ENCODE measurements around a stretch of chr2.

DNA sequence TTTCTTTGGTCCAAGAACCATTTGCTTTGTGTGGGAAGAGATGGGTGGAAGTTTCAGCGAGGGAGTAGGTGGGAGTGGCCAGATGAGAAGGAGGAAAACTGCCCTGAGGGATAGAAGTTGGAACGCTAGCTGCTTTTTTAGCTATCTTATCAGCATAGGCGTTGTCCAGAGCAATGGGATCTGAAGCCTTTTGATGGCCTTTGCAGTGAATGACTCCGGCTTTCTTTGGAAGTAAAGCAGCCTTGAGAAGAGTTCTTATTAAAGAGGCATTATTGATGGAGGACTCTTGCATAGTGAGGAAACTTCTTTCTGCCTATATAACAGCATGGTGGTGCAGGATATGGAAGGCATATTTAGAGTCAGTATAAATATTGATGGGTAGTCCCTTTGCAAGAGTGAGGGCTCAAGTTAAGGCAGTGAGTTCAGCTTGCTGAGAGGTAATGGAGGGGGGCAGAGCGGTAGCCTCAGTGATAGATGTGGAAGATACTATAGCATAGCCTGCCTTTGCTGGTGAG, 52.5 kb downstream of the SPTBN1 start:
- PRO-cap: no peak

DNA sequence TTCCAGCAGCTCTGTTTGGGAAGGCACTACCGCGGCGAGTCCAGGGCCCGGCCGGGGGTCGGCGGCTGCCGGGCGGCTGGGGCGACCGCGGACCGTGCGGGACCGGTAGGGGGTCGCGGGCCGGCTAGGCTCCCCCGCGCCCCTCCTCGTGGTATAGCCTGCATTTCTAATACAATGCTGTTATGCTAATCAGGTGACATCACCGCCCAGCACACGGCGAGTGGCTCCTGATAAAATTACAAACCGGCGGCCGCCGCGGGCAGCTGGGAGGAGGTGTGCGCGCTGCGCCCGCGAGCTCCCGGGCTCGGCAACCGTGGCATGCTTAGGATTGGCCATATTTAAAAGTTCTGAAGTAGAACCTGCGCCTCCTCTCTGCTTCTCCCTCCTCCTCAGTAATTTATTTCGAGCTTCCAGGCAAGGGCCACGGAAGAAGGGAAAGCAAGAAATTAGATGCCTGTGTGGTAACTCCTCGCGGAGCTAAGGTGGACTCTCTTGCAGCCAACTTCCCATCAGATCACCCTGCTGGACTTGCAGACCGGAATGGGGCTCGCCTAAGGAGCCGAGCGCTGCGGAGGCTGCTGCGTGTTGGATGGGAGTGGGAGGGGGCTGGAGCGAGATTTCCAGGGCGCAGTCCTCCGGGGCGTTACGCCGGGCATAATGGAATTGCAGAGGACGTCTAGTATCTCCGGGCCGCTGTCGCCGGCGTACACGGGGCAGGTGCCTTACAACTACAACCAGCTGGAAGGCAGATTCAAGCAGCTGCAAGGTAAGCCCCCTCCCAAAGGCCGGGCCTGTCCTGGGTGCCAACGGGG, 102.2 kb downstream of the SPTBN1 start:
- PRO-cap: bidirectional peak, plus-strand start at position 262 of the sequence, minus-strand start outside the sequence; bidirectional peak, plus-strand start at position 531 of the sequence, minus-strand start at position 542 of the sequence

- PRO-cap: no peak
Observed at GRCh38 chr2:54573909-54575121, 118.2 kb downstream of the SPTBN1 start.

- PRO-cap: no peak
Observed at GRCh38 chr2:54604734-54605593, 118.5 kb upstream of the EML6 start.

GRCh38 chr2:54636397-54637095, 86.9 kb upstream of the EML6 start:
- PRO-cap: no peak

DNA sequence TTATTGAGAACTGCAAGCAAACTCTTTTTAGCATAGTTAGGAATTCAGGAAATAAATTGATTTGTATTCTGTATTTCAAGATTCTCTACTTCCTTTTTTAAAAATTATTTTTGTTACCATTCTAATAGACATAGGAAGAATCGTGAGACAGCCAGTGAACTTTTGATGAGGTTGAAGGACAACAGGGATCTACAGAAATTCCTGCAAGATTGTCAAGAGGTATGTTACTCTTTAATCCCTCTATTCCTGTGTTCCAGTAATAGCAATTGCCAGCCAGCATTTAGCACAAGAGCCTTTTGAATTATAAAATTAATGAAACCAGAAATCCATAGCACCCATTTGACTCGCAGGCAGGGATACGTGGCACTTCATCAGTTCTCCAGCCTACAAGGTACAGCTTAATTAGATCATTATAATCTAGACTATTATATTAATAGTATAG, 85.9 kb upstream of the EML6 start:
- PRO-cap: no peak

DNA sequence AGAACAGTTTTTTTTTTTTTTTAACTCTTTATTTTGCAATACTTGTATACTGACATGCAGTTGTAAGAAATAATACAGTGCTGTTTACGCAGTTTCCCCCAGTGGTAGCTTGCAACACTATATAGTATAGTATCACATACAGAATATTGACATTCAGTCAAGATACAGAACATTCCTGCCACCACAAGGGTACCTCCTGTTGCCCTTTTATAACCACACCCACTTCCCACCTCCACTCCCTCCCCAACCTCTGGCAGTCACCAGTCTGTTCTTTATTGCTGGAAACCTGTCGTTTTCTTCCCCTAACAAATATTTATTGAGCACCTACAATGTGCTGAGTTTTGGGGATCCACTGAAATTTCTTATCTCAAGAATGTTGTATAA, 51.6 kb upstream of the EML6 start:
- PRO-cap: no peak

DNA sequence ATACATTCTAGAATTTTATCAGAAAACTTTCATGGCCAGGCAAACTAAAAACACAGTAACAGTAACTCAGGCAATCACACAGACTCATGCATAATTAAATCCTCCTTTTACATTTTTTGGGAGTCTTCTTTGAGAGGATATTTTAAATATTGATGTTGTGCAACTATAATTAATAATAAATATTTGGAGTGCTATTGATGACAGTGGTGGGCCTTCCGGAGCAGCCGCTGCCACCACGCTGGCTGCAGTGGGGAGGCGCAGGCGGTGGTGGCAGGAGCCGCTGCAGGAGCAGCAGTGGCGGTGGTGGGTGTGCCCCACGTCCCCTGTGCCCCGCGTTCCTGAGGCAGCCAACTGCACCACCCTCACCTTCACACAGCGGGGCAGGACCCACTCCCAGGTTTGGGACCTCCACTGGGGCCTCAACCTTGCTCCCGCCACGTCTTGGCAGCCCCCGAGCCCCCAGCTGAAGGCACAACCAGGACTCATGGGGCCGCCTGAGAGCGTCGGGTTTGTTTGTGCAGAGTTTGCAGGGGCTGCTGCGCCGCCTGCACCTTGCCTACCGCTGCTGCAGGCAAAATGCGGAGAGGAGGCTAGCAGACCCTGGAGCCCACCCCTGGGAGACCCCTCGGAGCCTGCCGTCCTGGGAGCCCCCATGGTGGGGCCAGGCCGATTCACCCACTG, 15.0 kb upstream of the EML6 start:
- PRO-cap: no peak

- PRO-cap: no peak
Observed at GRCh38 chr2:54901011-54901461, 149.2 kb downstream of the RTN4 start.

GRCh38 chr2:54901462-54901677, 148.9 kb downstream of the RTN4 start:
- PRO-cap: no peak

DNA sequence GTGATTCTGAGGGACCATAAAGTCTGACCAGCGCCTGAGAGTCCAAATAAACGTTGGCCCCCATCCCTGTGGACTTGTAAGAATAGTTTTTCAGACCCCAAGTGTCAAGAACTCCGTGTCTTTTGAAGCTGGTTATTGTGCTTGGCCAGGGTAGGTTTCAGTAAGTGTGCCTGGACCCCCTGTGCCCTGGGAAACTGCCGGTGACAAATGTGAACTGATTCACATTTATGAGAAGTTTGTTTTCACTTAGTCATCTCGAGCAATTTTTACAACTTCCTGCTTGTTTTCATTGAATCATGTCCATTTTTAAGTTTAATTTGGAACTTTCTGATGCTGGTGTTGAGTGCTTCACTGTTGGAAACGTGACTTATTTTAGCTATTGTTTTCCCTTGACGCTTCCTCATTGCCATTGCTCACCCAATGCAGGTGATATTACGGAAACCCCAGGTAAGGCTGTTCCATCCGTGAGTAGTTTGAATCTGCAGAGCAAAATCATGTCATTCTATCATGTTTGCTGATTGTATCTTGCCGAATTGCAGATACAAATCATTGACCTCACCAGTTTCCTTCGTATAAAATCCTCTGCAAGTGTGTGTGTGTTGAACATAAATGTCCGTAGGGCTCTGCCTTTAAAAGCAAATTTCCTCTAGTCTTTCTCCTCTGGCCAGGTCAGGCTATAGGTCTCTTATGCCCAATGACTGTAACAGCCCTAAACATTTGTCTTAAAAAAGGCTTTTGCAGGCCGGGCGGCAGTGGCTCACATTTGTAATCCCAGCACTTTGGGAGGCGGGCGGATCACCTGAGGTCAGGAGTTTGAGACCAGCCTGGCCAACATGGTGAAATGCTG, 97.2 kb downstream of the RTN4 start:
- PRO-cap: no peak

DNA sequence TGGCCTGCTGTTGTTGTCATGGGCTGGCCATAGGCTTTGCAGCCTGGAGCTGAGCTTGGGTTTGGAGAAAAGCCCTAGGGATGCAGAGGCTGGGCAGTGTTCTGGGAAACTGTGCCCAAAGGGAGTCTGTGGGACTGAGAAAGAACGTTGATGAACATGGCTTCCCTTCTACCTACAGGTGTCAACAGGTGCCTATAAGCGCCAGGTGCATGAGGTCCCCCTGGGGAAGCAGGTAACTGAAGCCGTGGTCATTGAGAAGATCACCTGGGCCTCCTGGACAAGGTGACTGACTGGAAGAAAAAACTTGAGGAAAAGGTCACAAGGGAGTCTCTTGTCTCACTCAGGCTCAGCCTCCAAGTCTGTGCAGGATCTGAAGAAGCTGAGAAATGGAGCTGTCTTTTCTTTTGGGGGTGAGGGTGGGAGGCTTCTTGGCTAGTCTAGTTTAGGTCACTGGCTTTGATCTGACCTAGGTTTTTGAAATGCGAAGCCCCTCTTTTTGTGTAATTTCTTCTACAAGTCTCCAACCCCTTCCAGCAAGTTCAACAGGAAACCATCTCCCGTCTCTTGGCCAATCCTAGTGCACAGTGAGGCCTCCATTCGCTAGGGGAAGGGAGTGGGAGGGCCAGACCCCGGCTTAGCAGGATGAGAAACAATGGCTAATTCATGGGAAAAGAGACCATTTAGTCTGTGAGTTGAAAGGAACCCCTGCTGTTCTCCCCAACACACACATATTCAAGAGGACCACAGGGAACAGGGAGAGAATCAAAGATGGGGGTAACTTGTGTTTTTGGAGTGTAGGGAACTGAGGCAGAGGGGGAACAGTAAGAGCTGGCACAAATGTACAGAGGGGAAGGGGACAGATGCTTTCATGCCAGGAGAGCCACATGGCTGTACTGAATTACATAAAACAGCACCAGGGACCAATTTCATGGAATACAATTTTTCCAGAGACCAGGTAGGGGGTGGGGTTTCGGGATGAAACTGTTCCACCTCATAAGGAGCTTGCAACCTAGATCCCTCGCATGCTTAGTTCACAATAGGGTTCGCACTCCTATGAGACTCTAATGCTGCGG, 83.1 kb downstream of the RTN4 start:
- PRO-cap: no peak

DNA sequence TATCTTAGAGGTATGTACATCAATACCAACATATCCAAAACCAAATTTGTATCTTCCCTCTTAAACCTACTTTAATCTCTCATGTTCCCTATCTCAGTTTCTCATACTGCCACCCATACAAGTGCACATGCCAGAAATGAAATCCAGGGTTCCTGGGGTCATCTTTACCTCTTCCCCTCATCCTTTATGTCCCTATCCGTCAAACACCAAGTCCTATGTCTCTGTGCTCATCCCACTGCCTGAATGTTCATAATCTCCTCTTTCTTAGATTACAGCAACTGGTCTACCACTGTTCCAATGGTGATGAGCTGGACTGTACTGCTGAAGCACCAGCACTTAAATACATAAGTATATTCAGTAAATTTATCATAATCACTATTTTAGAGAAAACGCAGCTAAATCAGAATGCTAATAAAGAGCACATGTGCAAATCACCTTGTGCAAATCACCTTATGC, 26.2 kb downstream of the RTN4 start:
- PRO-cap: no peak

DNA sequence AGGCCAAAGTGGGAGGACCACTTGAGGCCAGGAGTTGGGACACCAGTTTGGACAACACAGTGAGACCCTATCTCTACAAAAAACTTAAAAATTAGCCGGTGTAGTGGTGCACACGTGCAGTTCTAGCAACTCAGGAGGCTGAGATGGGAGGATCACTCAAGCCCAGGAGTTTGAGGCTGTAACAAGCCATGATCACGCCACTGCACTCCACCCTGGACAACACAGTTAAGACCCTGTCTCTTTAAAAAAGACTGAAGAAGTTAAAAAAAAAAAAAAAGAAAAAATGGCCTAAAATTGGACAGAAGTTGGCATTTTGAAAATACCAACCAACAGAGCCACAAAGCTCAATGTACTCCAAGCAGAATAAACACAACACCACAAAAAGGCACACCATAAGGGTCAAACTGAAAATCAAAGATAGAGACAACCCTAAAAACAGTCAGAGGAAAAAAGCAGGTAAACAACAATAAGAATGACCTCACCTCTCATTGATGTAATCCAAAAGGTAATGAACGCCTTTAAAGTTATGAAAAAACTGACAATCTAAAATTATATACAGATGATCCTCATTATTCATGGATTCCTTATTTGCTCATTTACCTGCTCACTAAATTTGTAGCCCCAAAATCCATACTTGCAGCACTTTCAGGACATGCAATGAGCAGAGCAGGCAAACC, 17.3 kb downstream of the RTN4 start:
- PRO-cap: no peak

- PRO-cap: unidirectional peak, plus-strand start at chr2:55048214
Observed at GRCh38 chr2:55047690-55048434, 2.4 kb downstream of the RTN4 start.

- PRO-cap: no peak
Observed at GRCh38 chr2:55097402-55098149, 47.3 kb upstream of the RTN4 start.

GRCh38 chr2:55111611-55112227, 61.5 kb upstream of the RTN4 start:
- PRO-cap: bidirectional peak, plus-strand start at chr2:55111986, minus-strand start at chr2:55111852

GRCh38 chr2:55120455-55121291, 70.4 kb upstream of the RTN4 start:
- PRO-cap: unidirectional peak, plus-strand start at chr2:55120837

DNA sequence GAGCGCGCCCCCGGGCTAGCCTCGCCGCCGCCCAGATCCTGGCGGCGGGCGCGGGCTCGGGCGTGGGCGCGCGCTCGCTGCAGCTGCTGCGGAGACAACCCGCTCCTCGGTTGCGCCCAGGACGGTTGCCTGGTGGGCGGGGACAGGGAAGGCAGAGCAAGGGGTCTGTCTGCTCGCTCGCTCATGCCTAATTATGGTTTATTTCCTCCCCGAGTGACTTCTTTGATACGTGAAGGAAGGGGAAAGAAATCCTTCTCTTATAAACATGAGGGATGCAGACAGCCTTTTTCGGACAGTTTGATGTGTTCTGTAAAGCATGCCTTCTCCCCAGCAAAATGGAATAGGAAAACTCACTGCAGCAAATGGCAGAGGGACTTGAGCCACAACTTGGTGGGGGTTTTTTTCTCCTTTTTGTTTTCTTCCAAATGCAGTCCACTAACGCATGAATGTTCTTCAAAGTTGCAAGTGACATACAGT, 437 bp upstream of the CCDC88A start:
- PRO-cap: bidirectional peak, plus-strand start at position 124 of the sequence, minus-strand start outside the sequence

DNA sequence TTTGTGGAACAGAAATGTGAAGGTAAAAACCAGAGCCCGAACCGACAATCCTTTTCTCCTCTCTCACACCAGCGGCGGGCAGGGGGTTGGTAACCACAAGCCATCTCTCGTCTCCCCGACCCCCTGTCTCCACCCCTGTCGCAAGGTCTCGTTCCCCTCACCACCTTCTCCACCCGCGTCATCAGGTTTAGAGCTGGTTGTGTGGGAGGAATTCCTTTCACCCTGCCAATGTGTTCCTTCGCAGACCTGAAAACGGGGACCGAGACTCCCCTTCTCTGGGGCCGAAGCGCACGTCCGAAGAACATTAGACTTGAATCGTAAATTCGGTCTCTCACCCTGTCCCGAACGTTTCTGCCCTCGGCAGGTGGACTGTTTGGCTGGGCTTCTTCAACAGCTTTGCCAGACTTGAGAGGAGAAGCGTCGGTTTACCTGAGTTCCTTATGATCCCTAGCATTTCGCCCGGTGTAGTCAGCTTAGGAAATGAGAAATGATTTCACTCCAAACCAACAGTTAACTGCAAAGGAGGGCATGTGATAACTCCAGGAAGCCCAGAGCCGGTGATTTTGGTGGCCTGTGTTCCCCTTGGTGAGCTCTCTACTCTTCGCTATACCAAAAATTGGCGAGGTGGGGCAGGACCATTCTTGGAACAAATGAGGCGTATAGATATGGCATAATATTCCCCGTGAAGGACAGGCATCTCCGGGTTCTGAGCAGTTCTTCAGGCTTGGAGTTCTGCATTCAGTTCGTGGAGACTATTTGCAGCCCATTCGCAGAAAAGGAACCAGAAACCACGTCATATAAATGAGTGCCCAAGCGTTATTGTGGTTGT, 591 bp downstream of the CFAP36 start:
- PRO-cap: no peak

Measured in left lung (tissue), 1 donor.